ENCODE results near the genes PRR12, CPT1C and ZNF473.

DNA sequence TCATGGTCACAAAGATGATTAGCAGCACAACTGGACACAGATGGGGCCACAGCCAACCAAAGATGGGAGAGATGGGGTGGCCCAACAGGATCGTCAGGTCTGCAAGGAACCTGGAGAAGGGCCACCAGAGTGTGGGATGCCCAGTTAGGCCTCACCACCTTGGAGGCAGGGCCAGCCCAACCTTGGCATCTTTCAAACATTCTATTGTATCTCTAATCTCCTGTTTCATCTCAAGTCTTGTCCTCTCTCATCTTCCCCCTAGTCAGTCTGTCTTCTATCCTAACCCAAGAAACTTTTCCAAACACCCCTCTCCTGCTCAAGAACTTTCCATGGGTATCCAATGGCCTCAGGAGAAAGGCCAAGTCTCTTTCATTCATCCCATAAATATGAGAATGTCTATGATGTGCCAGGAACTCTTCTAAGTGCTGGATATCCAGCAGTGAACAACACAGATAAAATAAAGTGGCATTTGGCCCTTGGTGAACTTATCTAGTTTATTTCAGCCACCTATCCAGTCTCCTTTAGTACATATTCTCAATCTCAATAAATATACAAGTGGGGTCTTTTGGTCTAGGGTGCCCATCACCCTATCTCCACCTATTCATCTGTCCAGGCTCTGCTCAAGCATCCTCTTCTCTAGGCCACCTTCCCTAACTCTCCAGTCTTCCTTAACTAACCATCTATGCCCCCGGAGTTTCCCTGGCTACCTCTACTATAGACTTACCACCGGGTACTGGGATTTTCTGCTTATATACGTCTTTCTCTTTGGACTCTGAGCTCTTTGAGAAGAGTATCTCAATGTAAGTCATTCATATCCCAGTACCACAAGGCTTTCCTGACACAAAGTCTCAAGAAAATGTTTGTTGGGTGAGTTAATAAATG is 34.1 kb downstream of the SLC6A16 start:
- PRO-cap, result no peak

GRCh38 chr19:49361387-49361949 is 748 bp downstream of the TEAD2 start:
- PRO-cap, result bidirectional peak, plus-strand start at chr19:49361769, minus-strand start at chr19:49361465

GRCh38 chr19:49399842-49400407 is 11.9 kb downstream of the KASH5 start:
- PRO-cap, result no peak

DNA sequence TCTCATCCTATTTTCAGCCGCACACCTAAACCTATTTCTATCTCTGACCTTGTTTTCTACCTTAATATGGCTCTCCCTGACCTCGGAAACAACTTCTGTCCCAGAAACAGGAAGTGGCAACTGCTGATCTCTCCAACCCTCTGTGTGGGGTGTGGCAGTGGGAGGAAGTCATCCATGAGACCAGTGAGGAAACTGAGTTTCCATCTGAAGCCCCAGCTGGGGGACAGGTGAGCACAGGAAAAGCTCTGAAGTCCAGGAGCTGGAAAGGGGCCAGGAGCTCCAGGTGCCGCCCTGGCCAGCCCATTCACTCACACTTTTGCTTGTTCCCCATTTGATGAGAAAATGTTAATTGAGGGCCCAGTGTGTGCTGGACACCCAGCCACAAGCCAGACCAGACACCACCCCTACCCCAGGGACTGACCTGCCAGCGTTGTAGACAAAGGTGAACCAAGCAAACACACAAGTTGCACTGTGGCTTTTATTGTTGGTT is 13.5 kb downstream of the PTH2 start:
- PRO-cap, result no peak

- PRO-cap, result no peak
Measured at GRCh38 chr19:49423267-49423421, 97 bp downstream of the PTH2 start.

DNA sequence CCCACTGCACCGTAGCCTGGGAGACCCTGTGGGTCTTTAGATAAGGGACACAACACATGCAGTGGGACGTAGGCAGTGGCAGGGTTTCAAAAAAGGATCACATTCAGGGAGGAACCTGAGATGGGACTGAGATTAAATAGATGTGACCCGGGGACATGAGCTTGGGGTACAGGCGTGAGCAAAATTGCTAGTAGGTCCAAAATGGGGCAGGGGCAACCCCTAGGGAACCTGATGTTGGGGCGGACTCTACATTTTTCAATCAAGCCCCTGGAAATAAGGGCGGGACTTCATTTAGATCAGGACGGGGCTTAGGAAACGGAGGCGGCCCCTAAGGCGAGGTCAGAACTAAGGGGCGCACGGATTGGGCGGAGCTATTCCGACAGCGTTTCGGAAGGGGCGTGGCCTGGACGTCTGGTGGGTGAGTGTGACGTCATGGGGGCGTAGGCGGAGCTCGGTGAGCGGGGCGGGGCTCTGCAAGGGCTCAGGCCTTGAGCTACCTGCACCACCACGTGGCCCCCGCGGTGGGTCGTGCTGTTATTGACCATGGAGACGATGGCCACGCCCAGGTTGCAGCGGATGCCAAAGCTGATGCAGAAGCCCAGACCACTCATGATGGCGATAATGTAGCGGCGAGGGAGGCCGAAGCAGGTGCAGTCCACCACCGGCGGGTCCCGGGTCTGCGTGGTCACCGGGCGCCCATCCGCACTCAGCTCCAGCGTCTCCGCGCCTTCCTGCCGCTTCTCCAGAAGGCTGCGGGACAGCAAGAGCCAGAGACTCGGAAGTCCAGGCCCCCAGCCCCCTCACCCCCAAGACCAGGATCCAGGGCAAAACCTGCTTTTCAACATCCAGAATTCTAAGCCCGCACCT is 5.0 kb downstream of the SLC17A7 start:
- PRO-cap, result no peak

- PRO-cap, result unidirectional peak, plus-strand start at chr19:49490907
Measured at GRCh38 chr19:49490699-49491728, 3.6 kb downstream of the RPL13A start.

DNA sequence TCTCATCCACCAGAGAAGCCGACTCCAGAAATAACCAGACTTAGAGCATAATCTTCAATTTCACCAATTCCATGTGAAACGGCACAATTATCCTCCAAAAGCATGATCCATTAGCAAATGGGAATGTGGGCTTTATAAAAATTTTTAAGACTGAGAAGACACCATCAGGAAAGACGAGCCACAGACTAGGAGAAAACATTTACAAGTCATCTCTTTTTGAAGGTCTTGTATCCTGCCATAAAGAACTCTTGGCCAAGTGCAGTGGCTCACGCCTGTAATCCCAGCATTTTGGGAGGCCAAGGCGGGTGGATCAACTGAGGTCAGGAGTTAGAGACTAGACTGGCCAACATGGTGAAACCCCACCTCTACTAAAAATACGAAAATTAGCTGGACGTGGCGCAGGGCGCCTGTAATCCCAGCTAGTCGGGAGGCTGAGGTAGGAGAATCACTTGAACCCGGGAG is 3.1 kb upstream of the RPS11 start:
- PRO-cap, result no peak

- PRO-cap, result no peak
Measured at GRCh38 chr19:49497834-49498794, 1.9 kb downstream of the RPS11 start.

DNA sequence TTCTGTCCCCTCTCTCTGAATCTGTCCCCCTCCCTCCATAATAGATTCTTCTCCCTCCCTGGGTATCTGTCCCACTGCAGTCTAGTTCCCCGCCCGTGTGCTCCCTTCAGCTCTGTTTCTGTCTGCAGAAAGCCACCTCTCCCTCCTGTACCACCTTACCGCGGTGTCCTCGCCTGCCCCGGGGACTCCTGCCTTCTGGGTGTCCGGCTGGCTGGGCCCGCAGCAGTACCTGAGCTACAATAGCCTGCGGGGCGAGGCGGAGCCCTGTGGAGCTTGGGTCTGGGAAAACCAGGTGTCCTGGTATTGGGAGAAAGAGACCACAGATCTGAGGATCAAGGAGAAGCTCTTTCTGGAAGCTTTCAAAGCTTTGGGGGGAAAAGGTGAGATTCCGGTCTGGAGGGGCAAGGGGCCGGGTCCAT is 1.3 kb downstream of the FCGRT start:
- PRO-cap, result no peak

DNA sequence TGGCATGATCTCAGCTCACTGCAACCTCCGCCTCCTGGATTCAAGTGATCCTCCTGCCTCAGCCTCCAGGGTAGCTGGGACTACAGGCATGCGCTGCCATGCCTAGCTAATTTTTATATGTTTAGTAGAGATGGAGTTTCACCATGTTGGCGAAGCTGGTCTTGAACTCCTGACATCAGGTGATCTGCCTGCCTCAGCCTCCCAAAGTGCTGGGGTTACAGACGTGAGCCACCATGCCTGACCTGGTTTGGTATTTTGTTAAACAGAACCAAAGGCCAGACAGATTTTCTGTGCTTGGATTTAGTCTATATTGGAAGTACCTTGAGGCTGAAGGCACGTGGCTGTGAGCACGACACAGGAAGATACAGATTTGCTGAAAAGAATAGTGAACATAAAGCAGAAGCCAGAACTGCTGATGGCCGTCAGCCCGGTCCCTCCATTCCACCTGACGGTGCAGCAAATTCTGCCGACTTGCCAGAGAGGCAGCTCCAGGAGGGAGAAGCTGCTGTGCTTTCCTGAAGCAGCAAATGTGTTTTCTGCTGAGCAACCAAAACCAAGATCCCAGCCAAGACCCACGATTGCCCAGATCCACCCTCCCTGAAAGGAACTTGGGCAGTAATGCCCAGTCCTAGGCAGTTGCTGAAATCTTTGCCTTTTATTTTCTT is 7.3 kb upstream of the RCN3 start:
- PRO-cap, result no peak

GRCh38 chr19:49556213-49557388 is 23.8 kb downstream of the NOSIP start:
- PRO-cap, result no peak

DNA sequence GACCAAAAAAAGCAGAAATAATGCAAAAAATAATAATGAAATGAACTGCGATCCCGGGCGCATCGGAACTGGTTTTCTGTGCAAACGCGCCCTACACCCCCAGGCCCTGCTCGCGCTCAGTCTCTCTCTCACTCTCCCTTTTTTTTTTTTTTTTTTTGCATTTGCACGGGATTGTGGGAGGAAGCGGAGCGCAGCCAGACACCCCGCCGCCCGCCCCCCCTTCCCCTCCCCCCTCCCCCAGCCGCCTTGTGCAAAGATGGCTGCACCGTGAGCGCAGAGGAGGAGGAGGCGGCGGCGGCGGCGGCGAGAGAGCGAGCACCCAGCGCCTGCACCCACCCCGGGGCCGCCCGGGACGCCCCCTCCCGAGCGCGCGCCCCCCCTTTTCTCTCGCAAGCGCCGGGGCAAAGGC is at the start of gene PRR12:
Gene PRR12, plus strand, starts transcription at position 229 of the 409 bp plus-strand sequence.
- PRO-cap, result bidirectional peak, plus-strand start at position 276 of the sequence, minus-strand start at position 135 of the sequence

GRCh38 chr19:49641044-49641513 is 930 bp upstream of the SCAF1 start:
- PRO-cap, result no peak

GRCh38 chr19:49672001-49672713 is 4.9 kb upstream of the PRMT1 start:
- PRO-cap, result no peak

DNA sequence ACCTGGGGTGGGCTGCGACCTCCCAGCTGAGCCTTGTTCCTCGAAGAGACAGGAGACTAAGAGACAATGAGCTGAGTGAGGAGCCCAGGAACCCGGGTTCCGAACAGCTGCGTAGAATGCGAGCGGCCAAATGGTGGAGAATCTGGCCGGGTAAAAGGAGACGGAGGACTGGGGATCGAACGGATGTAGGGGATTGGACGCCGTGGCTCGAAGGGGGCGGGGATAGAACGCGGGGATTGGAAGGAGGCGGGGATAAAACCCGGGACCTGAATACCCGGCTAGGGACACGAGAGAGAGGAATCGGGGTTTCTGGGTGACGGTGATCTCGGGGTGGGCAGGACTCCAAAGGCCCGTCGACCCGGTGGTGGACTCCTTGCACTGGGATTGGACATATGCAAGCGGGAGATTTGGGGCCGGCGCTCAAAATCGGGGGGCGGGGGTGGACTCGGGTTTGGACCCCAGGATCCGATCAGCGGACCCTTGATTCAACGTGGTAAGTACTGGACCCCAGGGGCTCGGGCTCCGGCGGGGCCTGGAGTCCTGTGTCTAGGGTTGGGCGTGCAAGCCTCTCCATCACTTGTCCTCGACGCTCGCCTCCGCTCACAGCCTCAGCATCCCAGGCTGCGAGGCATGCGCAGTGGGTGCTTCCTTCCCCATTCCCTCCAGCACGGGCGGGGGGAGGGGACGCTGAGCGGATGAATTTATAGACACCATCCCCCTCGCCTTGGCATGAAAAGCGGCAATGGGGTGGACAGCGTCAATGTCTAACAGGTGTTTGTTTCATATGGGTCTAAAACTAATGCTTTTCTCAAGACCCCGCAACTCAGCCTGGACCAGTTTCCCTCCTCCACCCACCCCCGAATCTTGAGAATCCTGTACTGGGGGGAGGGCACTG is at the start of gene CPT1C:
Gene CPT1C, plus strand, starts transcription at position 269 of the 895 bp plus-strand sequence.
- PRO-cap, result bidirectional peak, plus-strand start at position 281 of the sequence, minus-strand start at position 131 of the sequence; bidirectional peak, plus-strand start at position 730 of the sequence, minus-strand start at position 610 of the sequence

DNA sequence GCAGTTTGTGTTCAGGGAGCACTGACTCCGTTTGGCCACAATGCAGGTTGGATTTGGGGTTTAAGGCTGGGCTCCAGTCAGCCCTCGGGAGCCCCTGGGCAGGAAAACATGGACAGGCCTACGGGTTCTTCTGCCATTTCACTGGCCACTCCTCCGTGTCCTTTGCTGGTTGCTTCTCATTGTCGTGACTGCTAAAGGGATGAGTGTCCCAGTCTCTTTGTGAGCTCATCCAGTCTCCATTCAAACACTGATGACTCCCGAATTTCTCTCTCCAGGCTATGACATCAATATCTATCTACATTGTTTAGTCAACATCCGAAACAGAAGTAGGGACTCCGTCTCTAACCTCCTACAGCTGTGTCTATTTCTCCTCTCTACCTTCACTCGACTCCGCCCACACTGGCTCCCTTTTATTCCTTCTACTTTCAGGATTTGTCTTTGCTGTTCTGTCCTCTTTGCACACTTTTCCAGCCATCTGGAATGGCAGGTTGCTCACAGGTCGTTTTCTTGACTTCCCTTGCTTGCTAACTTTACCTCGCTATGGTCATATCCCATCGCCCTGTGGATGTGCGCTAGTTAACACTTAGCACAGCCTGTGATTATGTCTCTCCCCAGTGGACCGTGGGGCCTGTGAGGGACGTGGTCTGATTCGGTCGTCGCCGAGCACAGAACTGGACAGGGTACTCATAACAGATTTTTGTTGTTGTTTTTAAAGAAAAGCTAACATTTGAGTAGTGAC is 17.6 kb downstream of the PNKP start:
- PRO-cap, result no peak

- PRO-cap, result no peak
Measured at GRCh38 chr19:49861514-49862071, 5.8 kb downstream of the PNKP start.

DNA sequence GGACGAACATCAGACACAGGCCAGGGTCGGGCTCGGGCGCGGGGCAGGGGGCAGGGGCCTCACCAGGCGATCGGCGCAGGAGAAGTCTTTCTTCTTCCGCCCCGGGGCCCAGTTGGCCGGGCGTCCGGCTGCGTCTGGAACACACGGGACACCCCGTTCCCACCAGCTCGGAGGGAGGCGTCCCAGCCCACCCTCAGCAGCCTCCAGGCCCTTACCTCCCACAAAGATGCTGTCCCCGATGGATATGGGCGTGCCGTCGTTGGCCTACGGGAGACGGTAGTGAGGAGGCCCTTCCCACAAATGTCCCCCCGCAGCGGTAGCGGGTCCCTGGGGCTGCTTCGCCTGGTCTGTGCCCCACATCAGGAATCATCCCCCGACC is 4.9 kb downstream of the PNKP start:
- PRO-cap, result no peak

DNA sequence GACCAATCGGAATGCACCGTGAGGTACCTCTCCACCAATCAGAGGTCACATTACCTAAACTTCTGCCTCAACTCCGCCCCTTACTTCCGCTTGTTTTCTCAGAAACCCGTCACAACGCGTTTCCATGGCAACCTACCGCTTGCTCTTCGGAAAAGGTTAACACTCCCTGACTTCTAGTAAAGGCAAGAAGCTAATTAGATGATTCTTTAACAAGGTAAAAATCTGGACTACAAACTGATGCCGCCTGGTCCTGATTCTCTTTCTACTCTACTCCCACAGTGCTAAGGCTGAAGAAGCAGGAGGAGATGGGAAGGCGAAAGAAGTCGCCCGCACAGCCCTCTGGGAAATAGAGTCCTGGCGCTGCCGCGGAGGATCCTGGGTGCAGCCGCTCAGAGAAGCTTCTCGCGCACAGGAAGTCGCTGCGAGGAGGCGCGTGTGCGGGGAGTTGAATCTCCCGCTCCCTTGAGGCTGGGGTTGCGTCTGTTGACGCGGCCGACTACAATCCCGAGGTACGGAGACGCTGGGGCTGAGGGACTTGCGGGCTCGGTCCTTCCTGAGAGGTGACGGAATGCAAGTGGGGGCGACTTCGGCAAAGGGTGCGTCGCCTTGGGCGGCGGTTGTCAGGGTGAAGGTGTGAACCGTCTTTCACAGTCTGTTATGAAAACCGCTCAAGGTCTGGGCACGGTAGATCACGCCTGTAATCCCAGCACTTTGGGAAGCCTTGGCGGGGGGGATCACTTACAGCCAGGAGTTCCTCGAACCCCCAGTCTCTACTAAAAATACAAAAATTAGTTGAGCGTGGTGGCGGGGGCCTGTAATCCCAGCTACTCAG is at the start of gene ZNF473:
Gene ZNF473, plus strand, starts transcription at position 392 of the 832 bp plus-strand sequence.
- PRO-cap, result bidirectional peak, plus-strand start at position 414 of the sequence, minus-strand start at position 295 of the sequence

Data from neural crest cell (in vitro differentiated cells).